Urinary bladder (tissue), 3 donors: ENCODE measurements around a stretch of chr16.

GRCh38 chr16:80937932-80938825 is 68.5 kb downstream of the CMC2 start:
- PRO-cap: no peak
- RAMPAGE, long total RNA: no peak

DNA sequence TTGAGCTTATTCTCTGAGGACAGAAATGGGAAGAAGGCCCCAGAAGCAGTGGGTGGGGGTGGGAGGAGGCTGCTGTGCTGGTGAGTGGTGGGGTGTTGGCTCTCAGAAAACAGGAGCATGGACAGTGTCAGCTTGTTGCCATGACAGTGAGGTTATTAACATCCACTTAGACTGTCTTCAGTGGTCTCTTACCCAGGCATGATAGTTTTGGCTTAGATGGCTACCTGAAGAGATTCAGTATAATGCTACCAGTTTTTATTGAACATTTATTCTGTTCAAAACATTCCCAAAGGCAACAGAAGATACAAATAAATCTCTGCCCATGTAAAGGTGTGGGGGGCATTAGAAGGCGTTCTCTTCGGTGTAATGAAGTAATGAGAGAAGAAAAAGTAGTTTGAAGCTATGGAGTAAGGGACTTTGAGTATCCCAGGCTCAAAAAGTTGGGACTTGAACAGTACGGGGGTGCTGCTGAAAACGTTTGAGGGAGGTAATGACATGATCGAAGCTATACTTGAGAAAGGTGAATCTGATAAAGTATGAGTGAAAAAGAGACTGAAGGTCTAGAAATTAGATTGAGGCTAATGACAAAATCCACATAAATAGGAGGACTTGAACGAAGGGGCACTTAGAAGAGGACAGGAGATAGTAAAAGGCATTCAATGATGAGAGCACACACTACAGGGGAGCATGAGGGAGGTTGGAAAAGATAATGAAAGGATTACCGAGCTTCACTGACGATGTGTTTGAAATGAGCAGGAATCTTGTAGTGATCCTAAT is 4.8 kb downstream of the ATMIN start:
- PRO-cap: no peak
- RAMPAGE, long total RNA: no peak

DNA sequence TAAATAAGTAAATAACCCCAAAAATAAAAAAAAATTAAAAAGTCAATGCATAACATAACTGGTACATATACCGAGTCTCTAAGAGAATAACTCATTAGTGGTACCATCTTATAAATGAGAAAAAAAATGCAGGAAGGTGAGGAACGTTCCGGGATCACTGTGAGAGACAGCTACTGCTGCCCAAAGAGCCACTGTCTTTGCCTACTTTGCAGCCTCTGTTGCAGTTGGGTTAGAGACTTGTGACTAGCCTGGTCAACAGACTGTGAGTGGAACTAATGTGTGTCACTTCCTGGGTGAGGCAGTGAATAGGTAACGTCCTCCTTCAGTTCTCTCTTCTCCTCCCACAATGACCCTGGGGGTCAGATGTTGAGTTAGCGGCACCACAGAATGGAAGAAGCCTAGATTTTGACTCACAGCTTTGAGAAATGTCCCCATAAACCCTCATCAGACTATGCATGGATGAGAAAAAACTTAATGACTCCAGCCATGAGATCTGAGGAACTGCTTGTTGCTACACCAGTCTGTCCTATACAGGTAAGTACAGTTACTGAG is 5.3 kb downstream of the C16orf46 start:
- PRO-cap: no peak
- RAMPAGE, long total RNA: no peak

DNA sequence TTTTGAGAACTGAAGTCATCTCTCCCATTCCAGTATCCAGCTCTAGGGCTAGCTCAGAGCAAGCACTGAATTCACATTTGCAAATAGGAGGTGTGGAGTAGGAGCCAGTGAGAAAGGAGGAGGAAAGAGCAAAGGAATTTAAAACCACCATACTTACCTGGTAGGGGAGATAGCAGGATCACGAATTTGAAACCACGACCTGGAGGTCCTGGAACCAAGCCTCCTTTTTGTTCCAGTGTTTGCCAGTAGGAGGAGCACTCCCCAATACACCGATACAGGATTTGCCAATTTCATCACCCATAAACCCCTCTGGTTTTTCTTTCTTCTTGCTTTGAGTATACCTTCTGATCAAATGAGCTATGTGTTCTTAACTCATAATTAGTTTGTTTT is 22.5 kb downstream of the BCO1 start:
- PRO-cap: no peak
- RAMPAGE, long total RNA: no peak

- PRO-cap: no peak
- RAMPAGE, long total RNA: no peak
These were observed 28.1 kb downstream of the BCO1 start for GRCh38 chr16:81266648-81266909.

GRCh38 chr16:81315505-81316174 is 878 bp downstream of the GAN start:
- PRO-cap: no peak
- RAMPAGE, long total RNA: no peak

- PRO-cap: no peak
- RAMPAGE, long total RNA: no peak
These were observed 47.7 kb downstream of the GAN start for GRCh38 chr16:81362305-81362954.

DNA sequence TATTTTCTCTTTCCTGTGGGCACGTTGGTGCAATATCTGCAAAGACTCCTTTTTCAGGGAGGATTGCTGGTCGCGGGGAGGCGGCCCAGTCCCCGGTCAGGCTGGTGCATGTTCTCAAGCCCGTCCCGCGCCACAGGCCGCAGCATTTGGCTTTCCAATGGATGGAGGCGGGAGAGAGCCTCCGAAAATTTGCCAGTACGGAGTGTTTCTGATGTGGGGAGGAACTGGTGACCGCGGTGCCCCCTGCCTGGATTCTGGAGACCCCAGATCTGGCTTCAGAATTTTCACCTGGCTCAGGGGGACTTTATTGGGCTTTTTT is 2.3 kb downstream of the CMIP start:
- PRO-cap: no peak
- RAMPAGE, long total RNA: no peak

GRCh38 chr16:81461606-81462382 is 17.2 kb downstream of the CMIP start:
- PRO-cap: no peak
- RAMPAGE, long total RNA: no peak

DNA sequence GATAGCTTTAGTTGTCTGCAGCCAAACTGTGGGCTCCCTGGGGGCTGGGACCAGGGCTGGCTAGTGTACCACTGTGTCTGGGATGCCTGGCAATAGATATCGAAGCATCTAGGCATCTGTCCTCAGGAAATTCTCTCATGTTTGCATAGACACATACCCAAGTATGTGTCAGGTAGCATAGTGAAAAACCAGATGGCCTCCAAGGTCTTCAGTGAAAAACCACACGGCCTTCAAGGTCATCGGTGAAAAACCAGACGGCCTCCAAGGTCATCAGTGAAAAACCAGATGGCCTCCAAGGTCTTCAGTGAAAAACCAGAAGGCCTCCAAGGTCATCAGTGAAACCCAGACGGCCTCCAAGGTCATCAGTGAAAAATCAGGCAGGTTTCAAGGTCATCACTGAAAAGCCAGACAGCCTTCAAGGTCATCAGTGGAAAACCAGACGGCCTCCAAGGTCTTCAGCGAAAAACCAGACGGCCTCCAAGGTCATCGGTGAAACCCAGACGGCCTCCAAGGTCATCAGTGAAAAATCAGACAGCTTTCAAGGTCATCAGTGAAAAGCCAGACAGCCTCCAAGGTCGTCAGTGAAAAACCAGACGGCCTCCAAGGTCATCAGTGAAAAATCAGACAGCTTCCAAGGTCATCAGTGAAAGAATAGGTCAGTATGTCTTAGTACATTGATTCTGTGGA is 72.2 kb downstream of the CMIP start:
- PRO-cap: no peak
- RAMPAGE, long total RNA: no peak

GRCh38 chr16:81533798-81534556 is 89.4 kb downstream of the CMIP start:
- PRO-cap: no peak
- RAMPAGE, long total RNA: no peak

DNA sequence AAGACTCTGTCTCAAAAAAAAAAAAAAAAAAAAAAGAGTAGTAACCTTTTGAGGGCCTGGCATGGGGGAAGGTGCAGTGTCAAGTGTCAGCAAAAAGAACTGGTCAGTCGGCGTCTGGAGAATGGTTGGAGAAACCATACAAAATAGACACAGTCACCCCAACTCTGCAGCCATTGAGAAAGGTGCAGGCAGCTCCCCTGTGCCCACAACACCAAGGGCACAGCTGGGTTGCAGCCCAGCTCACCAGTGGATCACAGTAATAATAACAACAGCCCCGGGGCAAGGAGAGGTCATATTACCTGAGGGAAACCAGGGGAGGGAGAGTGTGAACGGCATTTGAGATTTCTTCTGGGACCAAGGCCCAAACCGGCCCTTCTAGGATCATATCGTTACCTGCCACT is 154.3 kb downstream of the CMIP start:
- PRO-cap: no peak
- RAMPAGE, long total RNA: no peak

DNA sequence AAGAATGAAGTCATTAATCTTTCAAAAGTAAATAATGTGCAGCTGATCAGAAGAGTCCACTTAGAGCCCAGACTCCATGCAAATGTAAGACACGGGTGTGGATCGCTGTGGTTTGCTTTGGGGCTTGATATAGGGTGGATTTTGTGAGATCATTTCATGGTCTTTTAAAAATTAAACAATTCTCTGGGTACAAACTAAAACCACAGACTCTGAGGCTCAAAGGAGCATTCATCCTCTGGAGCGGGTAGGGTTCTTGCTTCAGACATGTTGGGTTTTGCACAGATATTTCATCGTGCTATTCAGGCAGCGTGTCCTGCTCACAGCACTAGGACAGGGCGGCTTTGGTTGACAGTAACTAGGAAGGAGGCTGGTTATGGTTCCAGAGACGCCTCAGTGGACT is 129.4 kb upstream of the PLCG2 start:
- PRO-cap: no peak
- RAMPAGE, long total RNA: no peak

- PRO-cap: no peak
- RAMPAGE, long total RNA: no peak
These were observed 18.3 kb downstream of the PLCG2 start for GRCh38 chr16:81797370-81797861.

DNA sequence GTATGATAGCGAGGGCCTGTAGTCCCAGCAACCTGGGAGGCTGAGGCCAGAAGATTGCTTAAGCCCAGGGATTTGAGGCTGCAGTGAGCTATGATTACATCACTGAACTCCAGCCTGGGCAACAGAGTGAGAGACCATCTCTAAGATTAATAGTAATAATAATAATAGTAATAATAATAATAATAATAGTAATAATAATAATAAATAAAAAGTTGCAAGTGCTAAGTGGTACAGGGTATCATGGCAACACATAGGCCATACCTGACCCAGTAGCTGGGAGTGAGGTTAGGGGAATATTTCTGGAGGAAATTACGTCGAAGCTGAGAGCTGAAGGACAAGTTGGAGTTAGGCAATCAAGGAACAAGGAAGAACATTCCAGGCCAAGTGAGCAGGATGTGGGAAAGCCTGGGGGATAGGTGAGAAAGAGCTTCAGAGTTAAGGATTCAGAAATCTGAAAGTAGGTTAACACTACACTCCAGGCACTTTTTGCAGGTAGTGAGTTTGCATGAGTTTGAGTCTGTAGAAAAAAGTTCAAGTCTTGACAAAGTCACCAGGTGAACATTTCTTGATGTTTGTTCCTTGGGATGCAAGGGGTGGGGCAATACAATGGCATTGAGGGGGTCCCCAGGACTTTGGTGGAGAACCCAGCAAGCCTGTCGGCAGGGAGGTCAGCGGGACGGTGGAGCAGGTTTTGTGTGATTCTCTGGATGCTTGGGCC is 27.5 kb upstream of the MPHOSPH6 start:
- PRO-cap: no peak
- RAMPAGE, long total RNA: no peak

DNA sequence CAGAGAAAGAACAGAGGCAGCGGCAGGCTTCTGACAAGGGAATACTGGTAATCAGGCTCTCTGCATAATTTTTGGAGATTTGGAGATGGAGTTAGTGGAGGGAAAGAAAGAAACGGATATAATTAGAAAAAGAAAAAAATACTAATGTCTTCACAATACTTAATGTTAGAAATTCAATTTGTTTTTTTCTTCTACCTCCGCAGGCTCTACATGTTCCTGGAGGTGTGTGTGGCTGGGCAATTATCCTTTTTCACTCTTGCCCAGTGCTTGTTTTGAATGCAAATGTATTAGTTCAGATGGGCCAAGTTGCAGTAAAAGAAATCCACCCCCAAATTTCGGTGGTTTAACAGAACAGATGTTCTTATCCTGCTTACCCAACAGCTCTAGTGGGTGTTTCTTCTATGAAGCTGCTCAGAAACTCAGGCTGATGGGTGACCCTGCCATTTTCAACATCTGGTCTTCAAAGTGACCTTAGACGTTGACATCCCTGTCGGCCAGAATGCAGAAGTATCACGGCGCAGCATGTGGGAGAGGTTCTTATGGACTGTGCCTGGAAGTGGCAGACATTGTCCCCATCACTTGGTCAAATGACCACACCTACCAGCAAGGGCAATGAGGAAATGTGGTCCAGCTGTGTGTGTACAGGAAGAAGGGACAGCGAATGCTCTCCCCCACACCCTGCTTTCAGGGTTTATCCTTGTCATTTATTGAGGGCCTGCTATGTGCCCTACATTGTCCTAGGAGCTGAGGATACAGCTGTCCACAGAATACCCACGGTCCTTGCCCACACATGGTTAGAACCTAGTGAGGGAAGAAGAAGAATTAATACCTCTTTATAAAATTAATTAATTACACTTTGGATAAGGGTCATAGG is 157.3 kb downstream of the CDH13 start:
- PRO-cap: no peak
- RAMPAGE, long total RNA: no peak

- PRO-cap: no peak
- RAMPAGE, long total RNA: no peak
These were observed 170.7 kb upstream of the HSBP1 start for GRCh38 chr16:83637028-83637502.

DNA sequence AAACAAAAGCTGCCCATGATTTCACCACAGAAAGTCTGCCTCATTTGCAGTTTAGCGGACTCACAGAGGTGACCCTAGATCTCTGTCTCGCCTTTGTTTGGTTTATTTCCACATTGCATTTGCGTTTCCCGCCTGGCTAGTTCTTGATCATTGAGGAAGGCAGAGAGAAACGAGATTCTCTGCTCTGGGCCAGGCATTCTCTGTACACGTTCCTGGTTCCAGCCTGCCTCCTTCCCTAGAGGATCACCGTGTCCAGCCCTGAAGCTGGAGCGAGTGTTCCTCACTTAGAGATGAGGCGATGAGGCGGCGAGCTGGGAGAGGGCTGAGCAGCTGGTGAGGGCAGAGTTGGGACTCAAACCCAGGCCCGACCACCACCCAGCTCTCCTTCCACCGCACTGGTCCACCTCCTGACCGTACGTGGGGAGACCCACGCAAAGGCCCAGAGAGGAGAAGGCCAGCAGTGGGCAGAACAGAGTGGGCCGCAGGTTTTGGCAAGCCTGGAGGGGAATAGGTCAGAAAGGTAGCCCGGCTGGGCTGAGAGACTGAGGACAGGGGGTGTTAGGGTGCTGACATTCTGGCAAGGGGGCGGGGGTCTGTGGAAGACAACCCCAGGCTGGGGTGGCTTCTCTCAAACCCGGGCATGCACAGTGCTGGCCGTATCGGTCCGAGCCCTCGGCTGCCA is 24.6 kb downstream of the MLYCD start:
- PRO-cap: no peak
- RAMPAGE, long total RNA: no peak

- PRO-cap: no peak
- RAMPAGE, long total RNA: no peak
These were observed 18.2 kb upstream of the OSGIN1 start for GRCh38 chr16:83934817-83935336.

GRCh38 chr16:83938084-83938505 is 14.9 kb upstream of the OSGIN1 start:
- PRO-cap: no peak
- RAMPAGE, long total RNA: no peak